Metastatic Liver Carcinoma in the Adrenal Gland (tissue), 2 donors: Measurements from ENCODE around the genes ATG9B, WDR86 and CRYGN.

- PRO-cap, 2 experiments: peak in 1 of 2 experiments; most common minus-strand start chr7:151008821 (in 1)
Measured at GRCh38 chr7:151008506-151009515, 15.5 kb downstream of the ATG9B start.

- PRO-cap, 2 experiments: no peak in any of the 2 experiments
Measured at GRCh38 chr7:151009687-151010185, 14.6 kb downstream of the ATG9B start.

GRCh38 chr7:151010186-151011293, 13.8 kb downstream of the ATG9B start:
- PRO-cap, 2 experiments: no peak in any of the 2 experiments

DNA sequence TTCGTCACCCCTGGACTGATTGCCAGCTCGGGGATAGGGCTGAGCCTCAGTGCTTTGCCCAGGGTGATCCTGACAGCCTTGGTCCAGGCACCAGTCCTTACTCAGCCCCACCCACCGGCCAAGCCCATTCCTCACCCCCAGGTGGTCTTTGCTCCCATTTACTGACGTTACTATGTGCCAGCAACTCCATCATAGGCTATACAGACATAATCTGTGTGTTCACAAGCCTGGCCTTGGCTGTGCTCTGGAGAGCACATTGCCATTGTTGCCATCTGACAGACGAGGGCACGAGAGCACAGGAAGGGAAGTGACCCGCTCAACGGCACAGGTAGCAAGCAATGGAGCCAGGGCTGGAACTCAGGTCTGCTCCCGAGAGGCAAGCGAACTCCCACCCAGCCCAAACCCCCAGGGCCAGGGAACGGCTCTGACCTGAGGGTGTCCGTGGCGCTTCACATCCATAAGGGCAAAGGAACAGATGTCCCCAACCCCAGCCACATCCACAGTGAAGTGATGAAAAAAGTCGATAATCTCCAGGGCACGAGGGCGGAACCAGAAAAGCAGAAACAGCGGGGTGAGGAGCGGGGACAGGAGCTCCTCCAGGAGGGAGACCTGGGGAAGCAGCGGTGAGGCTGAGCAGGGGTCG, 6.7 kb downstream of the ATG9B start:
- PRO-cap, 2 experiments: no peak in any of the 2 experiments

- PRO-cap, 2 experiments: no peak in any of the 2 experiments
Measured at GRCh38 chr7:151024131-151024648, at the start of gene ATG9B. Gene ATG9B (minus strand): TSS chr7:151024494.

- PRO-cap, 2 experiments: no peak in any of the 2 experiments
Measured at GRCh38 chr7:151036922-151037436, 8.7 kb downstream of the ABCB8 start.

DNA sequence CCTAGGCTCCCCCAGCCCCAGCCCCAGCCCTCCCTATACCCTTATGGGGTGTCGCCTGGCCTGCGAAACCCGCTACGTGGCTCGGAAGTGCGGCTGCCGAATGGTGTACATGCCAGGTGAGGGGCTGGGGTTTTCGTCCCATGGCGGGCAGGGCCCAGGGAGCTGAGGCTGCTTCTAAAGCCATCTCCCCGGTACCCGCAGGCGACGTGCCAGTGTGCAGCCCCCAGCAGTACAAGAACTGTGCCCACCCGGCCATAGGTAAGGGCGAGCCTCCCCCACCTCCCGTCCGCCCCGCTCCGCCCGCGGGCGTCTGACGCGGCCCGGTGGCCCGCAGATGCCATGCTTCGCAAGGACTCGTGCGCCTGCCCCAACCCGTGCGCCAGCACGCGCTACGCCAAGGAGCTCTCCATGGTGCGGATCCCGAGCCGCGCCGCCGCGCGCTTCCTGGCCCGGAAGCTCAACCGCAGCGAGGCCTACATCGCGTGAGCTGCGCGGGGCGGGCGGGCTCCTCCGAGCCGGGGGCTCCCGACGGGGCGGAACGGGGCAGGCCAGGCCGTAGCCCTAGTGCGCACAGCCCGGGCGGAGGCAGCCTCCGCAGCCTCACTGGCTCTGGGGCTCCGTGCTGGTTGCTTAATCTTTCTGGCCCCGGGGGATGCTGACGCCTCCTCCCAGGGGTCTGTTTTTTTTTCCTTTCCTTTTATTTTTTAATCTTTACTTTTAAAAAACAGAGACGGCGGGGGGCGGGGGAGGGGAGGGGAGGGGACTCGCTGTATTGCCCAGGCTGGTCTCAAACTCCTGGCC, 2.7 kb downstream of the ASIC3 start:
- PRO-cap, 2 experiments: no peak in any of the 2 experiments

GRCh38 chr7:151087121-151088093, 1.1 kb downstream of the AGAP3 start:
- PRO-cap, 2 experiments: peak in 1 of 2 experiments; most common minus-strand start chr7:151087745 (in 1)

- PRO-cap, 2 experiments: no peak in any of the 2 experiments
Measured at GRCh38 chr7:151404252-151404941, 5.4 kb downstream of the WDR86 start.

GRCh38 chr7:151409516-151410632, at the start of gene WDR86:
Gene WDR86 (minus strand): TSS chr7:151410038.
- PRO-cap, 2 experiments: no peak in any of the 2 experiments

GRCh38 chr7:151439803-151440725, at the start of gene CRYGN:
Gene CRYGN (minus strand): TSS chr7:151440141.
- PRO-cap, 2 experiments: no peak in any of the 2 experiments

GRCh38 chr7:151506703-151507409, 12.8 kb downstream of the RHEB start:
- PRO-cap, 2 experiments: no peak in any of the 2 experiments

GRCh38 chr7:151560199-151560669, 40.5 kb upstream of the RHEB start:
- PRO-cap, 2 experiments: no peak in any of the 2 experiments

- PRO-cap, 2 experiments: no peak in any of the 2 experiments
Measured at GRCh38 chr7:151632690-151632800, 112.8 kb upstream of the RHEB start.

DNA sequence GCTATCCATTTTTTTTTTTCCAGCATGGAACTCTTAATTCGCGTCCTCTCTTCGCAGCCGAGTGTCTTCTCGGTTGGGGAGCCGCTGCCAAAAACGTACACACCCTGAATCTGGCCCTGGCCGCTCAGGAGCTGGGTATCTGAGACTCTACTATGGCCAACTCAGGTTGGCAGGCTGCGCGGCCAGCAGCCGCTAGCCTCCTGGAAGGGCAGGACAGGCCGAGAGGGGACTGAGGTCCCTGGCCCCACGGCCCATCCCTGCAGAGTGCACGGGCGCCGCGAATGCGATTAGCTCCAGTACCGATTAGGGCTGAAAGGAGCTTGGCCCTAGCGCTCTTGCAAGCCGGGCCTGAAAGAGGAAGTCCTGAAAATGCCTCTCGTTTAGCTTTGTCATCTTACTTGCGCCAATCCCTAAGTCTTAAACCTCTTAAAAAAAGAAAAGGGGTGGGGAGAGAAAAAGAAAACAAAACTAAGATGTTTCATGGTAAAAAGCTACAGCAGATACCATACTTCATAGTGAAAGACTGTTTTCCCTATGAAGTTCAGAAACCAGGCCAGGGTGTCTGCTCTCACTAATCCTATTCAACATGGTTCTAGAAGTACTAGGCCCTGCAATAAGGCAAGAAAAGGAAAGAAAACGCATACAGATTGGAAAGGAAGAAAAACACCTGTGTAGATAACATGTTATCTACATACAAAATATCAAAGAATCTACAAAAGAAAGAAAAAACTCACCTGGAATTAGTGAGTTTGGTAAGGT, 113.3 kb upstream of the RHEB start:
- PRO-cap, 2 experiments: no peak in any of the 2 experiments

DNA sequence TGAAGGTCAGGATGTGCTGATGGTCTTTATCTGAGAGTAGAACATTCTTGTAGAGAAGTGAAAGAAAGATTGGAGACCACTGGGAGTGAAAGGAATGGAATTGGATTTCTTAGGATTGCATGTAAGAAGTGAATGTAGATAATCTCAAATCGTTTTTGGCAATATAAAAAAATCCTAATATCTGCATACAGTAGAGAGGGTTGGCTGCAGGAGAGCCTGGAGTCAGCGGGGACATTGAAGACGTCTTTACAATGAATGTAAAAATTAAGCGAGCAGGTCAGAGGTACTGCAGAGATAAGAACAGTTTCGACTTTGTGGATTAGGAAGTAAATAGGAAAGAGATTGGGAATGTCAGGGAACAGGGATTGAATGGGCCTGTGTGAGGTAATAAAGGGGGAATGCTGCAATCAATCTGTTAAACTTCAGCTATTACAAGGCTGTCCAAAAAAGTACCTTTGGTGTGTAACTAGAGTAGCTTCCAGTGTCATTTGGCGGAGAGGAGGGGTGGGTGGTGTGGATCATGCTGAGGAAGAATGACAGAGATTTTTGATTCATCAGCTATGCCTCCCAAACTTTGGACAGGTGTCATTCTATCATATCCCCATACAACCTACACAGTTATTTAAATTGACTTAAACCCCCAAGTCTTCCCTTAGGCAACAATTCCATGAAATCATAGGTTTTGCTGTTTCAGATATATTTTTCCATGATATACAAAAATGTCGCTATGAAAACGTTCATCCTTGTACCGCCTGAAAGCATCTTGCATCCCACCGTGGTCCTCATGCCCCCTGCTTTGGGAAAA, 128.1 kb upstream of the RHEB start:
- PRO-cap, 2 experiments: no peak in any of the 2 experiments

- PRO-cap, 2 experiments: no peak in any of the 2 experiments
Measured at GRCh38 chr7:151694425-151695569, 175.1 kb upstream of the RHEB start.

GRCh38 chr7:151719405-151720778, 157.0 kb downstream of the PRKAG2 start:
- PRO-cap, 2 experiments: no peak in any of the 2 experiments

DNA sequence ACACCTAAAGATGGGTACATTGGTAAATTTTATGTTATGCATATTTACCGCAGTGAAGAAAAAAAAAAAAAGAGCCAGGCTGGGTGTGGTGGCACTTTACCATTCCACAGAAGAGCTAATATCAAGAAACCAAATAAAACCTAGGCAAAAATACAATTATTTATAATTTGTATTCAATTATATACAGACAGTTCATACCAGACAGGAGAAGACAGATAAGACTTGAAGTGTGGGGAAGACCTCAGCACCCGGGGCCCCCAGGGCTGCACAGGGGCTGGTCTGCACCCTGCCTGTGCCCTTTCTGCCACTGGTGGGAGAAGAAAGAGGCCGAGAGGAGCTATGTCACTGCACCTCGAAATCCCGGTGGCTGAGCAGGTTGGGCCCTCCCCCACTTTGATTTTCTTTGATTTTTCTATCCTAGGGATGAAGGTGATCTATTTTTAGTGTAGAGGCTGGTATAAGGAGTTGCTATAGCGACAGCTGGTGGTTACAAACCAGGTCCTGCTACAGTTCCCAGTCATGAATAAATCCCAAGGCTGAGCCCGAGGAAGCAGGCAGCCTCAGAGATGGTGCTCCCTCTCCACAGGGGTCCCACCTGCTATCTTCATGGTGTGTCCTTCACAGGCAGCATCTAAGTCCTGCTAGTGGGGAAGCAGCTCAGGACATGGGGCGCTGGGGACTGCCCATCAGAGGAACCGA, 151.3 kb downstream of the PRKAG2 start:
- PRO-cap, 2 experiments: no peak in any of the 2 experiments

DNA sequence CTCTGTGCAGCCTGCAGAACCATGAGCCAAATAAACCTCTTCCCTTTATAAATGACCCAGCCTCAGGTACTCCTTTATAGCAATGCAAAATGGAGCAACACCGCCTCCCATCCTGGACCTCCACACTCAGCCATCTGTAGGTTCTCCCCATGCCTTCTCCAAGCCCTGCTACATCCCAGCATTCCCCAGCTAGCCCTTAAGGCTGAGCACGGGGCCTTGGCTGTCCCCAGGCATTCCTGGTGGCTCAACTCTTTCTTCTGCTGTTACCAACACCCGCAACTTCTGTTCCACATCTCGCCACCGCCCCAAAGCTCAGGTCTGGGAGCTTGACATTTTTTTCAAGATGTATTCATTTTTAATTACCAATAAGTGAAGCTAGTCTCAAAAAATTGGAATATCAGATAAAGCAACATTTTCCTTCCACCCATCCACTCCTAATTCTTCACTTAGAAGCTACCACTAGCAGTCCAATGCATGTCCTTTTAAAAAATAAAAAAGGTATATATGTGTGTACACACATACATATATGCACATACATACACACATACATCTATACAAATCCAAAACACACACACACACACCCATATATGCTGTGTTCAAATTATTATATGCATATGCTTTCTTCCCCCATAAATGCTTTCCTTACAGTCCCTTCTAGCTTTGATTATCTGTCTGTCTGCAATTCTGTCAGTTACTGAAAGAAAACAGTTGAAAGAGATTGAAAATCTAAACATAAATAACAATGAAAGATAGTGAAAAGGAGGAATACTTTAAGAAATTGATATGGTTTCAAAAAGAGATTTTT, 98.3 kb downstream of the PRKAG2 start:
- PRO-cap, 2 experiments: no peak in any of the 2 experiments